Bile duct (tissue), 1 donor: ENCODE measurements around a stretch of chr22.

DNA sequence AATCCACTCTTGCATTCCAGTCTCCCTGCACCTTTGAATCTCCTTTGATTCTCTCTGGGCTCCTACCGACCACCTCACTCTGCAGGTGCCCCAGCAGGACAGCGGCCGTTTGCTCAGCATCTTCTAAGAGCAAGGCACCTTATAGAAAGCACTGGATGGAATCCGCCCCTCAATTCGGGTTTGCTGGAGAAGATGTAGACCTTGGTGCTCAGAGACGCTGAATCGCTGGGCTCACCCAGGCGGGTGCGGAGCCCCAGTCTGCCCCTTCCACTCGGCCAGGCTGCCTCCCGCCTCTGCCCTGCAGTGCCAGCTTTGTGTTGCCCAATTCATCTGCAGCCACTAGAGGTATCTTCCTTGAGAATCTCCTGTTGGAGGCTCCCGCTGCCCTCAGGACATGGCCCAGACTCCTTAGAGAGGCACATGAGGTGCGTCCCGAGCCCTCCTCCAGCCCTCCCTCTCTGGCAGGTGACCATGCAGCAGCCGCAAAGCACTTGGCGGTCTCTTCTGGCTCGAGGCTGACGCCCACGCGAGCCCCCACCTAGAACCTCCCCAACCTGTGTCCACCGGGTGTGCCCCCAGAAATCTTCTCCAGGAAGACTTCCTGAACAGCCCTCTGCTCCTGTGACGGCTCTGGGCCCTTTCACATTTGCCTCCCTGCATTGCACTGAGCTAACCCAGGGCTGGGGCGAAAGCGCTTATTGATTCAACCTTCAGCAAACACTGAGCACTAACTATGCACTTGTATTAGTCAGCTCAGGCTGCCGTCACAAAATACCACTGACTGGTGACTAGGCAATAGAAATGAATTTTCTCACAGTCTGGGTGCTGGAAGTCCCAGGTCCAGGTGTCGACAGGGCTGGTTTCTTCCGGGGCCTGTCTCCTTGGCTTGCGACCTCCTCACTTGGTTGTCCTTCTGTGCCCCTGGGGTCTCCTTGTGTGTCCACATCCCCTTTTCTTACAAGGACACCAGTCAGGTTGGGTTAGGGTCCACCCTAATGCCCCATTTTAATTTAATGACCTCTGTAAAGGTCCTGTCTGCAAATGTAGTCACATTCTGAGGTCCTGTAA, 117.5 kb downstream of the WNT7B start:
- PRO-cap = unidirectional peak, plus-strand start at position 816 of the sequence

DNA sequence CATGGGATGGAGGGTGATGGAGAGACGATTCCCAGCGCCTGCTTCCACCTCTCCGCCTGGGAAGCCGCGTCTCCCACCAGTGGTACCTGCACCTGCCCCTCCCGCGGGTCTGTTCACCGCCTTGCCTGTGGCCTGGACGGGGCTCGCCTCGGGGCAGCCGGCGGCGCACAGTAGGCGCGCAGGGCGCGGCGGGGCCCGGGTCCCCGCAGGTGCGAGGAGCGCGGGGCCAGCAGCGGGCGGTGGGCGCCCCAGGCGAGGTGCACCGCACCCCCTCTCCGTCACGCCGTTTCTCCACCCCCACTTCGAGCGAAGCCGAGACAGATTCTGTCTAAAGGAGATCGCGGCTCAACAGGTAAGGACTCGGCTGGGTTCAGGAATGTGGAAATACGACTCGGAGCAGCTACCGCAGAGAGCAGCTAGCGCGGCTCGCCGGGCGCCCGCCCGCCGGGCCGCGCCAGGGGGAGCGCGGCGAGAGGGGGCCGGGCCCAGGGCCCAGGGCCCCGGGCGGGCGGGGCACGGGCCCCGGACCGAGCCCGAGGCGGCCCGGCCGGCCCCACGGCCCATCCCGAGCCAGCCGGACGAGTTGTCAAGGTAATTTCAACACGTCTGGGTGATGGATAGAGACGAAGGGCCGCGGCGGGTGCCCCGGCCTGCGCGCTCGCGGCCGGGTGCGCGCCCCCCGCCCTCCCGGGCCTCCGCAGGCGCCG, 1.2 kb downstream of the WNT7B start:
- PRO-cap = bidirectional peak, plus-strand start at position 383 of the sequence, minus-strand start at position 326 of the sequence

DNA sequence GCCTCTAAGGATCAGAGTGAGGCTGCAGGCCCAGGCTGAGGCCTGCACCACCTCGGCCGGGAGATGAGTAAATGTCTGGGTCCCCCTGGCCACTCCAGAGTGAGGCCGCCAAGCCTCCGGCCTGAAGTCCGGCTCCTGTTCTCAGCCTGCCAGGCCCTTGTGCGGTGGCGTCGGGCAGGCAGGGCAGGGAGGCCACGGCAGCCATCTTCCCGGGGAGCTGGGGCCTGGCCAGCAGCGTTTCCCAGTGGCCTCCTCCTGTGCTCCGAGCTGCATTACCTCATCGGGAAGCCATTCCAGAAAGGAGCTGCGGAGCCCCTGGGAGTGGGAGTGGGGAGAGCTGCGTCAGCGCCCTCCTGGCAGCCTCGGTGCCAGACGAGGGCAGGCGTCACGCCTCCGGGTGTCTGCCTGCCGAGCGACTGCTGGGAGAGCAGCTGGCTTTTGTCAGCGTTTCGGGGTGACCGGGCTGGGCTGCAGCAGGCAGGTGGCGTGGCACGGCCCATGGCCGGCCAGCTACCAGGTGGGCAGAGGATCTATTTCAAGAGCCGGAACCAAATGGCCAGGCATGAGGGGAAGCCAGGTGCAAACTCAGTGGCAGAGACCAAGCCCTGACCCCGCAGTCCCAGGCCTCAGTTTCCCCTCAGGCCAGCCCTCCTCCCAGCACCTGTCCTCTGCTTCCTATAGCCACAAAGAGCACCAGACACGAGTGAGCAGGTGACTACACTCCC, 30.9 kb upstream of the WNT7B start:
- PRO-cap = bidirectional peak, plus-strand start at position 444 of the sequence, minus-strand start at position 274 of the sequence

DNA sequence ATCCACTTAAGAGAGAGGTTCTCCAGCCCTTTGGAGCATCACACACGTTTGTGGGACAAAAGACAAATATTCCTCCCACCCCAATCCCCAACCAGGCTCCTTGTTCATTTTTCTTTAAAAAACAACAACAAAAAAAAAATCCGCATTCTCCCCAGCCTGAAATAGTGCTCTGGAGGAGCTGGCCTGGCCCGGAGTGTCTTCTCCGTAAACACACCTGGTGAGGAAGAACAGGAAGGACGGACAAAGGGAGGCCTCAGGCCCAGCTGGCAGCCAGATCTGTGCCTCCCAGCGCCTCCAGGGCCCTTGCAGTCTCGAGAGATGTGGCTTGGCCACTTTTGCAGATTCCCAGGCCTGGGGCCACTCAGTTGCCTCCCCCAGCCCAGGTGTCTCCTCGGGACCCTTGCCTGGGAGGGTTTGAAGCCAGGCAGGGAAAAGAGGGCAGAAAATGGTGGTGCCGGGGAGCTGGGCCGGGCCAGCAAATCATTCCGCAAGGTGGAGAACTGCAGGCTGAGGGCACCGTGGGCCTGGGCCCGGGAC, 66.8 kb upstream of the WNT7B start:
- PRO-cap = bidirectional peak, plus-strand start at position 207 of the sequence, minus-strand start at position 198 of the sequence

GRCh38 chr22:46054002-46054737, 77.2 kb upstream of the WNT7B start:
- PRO-cap = bidirectional peak, plus-strand start at chr22:46054389, minus-strand start at chr22:46054225

DNA sequence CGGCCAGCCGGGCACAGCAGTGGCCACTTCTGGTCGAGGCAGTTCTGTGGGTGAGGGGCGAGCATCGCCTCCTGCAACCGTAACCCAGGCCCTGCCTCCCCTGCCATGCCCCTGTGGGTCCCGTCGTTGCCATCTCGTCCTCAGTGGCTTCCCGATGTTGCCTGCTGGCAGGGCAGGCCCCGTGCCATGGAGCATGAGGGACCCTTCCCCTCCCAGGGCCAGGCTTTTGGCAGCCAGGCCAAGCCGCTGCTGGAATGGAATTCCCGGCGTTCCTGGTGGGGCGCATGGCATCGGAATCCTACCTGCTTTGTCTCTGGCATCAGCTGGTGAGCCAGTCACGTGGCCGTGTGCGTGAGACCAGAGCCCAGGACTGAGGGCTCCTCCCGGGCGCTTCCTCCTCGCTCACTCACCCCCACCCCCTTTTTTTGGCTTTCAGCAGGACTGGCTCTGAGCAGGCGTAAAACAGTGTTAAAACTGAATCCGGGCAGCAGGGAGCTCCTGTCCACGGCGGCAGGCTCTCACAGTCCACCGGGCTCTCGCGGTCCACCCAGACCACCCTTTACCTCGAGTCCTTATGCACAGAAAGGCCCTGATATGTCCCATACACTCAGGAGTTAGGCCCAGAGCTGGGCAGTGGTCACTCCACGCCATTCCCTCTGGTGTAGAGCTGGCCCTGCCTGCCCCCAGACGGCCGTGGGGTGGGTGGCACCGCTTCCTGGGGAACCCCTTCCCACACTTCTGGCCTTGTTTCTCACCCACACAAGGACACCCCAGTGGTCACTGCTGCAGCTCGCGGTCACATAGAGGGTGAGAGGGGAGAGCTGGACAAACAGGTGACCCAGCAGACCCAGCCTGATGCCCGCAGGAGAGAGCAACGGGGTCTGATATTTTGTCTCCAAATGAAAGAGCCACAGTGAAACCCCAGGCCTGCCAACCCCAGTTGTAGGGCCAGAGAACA, 71.5 kb upstream of the PPARA start:
- PRO-cap = bidirectional peak, plus-strand start at position 465 of the sequence, minus-strand start at position 300 of the sequence

DNA sequence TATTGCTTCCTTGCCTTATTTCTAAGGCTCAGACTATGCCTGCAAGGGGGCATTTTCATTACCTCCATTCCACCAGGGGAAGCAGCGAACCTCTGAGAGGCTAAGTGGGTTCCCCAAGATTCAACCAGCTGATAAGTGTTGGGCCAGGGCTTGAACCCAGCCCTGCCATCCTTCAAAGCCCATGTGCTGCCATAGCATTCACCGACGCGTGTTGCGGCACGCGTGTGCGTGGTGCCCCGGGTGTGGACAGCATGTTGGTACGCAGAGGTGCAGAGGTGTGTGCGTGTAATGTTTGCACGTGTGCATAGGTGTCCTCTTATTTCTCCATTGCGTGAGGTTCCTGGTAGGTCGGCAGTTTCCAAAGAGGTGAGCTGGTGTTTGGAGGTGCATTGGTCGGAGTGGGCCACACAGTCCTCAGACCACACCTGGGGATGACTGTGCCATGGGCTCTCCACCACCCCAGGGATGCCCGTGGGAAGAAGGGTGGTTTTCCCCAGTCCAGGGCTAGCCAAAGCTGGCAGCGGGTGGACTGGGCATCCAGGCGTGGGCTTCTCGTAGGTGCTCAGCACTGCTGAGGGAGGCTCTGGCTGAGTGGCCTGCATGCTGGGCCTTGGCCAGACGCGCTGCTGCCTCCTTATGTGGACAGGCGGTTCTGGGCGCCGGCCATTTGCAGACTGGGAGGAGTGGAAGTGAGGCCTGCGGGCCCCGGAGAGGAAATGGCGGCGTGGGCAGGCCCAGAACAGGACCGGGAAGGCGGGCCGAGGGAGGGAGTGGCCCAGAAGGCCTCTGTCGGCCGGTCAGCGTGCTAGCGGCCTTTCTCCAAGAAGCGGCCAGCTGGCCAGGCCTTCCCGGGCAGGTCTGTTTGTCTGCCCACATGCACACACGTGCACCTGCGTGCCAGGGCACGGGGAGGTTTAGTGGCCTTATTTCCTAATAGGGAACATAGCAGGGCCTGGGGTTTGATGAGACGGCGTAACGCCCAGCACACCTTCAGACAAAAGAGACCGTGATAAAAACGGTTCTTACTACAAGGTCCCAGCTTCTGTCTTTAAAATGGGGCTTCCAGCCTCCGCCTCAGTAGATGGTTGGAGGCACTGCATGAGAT, 65.6 kb upstream of the PPARA start:
- PRO-cap = bidirectional peak, plus-strand start at position 778 of the sequence, minus-strand start at position 691 of the sequence

DNA sequence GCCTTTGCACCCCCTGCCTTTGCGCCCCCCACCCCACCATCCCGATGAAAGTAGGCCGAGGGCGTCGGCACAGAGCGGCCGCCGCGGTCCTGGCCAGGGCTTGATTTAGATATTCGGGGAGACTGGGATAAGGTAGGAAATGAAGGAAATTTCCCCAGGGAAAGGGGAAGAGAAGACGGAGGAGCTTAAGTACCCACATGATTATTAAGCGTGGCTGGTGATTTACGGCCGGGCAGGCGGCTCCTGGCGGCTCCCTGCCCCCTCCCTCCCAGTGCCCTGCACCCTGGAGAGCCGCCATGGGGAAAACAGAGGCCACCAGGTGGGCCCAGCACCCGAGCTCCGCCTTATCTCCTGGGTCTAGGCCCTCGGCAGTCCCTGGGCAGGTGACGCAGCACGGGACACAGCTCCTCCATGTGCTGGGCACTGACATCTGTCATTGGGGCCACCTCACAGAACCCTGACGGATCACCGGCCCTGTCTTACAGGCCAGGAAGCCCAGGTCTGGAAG, 60.4 kb upstream of the PPARA start:
- PRO-cap = no peak

DNA sequence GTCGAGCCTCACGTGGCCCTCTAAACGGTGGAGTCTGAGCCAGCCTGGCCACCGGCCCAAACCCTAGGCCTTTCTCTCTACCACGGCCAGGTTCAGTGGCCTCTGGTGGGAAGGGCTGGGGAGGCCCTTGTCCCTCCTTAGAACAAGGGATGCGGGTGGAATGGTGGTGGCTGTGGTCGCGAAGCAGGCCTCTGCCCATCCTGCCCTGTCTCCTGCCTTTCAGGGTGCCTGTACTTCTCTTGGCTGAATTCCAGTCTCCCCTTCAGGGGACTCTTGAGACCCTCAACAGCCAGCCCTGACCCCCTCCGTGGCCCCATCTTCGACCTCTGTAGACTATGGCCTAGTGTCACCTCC, 59.9 kb upstream of the PPARA start:
- PRO-cap = no peak

- PRO-cap = no peak
These were observed 18.4 kb upstream of the PPARA start for GRCh38 chr22:46131835-46132492.

GRCh38 chr22:46149280-46150198, 787 bp upstream of the PPARA start:
- PRO-cap = bidirectional peak, plus-strand start at chr22:46149935, minus-strand start at chr22:46149662

GRCh38 chr22:46155944-46156569, 5.7 kb downstream of the PPARA start:
- PRO-cap = no peak

DNA sequence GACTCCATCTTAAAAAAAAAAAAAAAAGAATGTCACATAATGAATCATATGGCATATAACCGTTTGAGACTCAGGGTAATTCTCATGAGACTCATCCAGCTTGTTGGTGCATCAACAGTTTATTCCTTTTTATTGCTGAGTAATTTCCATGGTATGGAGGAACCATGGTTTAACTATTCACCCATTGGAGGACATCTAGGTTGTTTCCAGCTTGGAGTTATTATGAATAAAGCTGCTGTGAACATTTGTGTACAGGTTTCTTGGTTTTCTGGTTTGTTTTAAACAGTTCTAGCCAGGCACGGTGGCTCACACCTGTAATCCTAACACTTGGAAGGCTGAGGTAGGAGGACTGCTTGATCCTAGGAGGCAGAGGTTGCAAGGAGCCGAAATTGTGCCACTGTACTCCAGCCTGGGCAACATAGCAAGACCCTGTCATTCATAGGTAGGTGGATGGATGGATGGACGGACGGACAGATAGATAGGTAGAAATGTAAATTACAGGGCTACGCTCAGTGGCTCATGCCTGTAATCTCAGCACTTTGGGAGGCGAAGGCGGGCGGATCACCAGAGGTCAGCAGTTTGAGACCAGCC, 25.5 kb downstream of the PPARA start:
- PRO-cap = no peak

DNA sequence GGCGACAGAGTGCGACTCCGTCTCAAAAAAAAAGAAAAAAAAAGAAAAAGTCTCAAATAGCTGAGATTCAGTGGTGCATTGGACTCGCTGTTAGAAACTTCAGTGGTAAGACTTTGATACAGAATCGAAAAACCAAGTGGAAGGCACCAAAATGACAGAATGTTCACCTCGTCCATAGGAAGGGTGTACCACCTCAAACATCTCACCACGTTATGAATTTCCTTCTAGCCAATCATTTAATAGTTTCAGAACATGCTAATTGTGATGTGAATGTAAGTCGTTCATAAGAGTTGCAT, 31.0 kb downstream of the CDPF1 start:
- PRO-cap = no peak

DNA sequence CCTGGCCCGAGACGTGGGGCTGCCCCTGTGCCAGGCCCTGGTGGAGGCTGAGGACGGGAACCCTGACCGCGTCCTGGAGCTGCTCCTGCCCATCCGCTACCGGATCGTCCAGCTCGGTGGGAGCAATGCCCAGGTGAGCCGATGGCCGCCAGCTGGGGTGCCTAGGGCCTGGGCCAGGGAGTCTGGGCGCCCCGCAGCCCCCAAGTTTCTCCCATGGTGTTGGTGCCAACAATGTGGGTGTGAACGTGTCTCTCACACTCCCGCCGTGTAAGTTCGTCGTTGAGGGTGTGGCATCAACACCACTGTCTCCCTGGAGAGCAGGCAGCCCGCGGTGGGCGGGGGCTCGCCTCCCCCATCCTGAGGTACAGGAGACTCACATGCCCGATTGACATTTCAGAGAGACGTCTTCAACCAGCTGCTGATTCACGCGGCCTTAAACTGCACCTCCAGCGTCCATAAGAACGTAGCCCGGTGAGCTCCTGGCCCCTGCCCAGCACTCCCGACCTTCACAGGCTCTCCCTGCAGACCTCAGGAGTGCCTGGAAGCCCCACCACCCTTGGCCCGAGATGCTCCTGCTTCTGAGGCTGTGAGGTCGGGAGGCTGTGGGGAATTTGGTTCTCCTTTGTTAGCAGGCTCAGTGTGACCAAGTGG, 7.1 kb upstream of the GTSE1 start:
- PRO-cap = no peak

GRCh38 chr22:46351319-46351692, 15.8 kb downstream of the TRMU start:
- PRO-cap = no peak

- PRO-cap = no peak
These were observed 43.5 kb downstream of the TRMU start for GRCh38 chr22:46379068-46379372.

GRCh38 chr22:46453056-46453495, 84.3 kb downstream of the CELSR1 start:
- PRO-cap = no peak

- PRO-cap = no peak
These were observed 1.2 kb upstream of the CELSR1 start for GRCh38 chr22:46538397-46539171.

GRCh38 chr22:46576334-46576682, 38.9 kb upstream of the CELSR1 start:
- PRO-cap = no peak